GM12892 (cell line): ENCODE measurements around a stretch of chr9.

GRCh38 chr9:126363081-126363578 is 36.5 kb downstream of the MVB12B start:
- RRBS: no CpG with 5 or more reads among the region's 7 CpGs

GRCh38 chr9:126375217-126375718 is 48.6 kb downstream of the MVB12B start:
- RRBS: no CpG with 5 or more reads among the region's 7 CpGs

- RRBS: no CpG with 5 or more reads among the region's 16 CpGs
These were observed 60.0 kb downstream of the MVB12B start for GRCh38 chr9:126386327-126387263.

GRCh38 chr9:126469249-126469944 is 142.8 kb downstream of the MVB12B start:
- RRBS: 87% methylated on average over 3 of the region's 15 CpGs

DNA sequence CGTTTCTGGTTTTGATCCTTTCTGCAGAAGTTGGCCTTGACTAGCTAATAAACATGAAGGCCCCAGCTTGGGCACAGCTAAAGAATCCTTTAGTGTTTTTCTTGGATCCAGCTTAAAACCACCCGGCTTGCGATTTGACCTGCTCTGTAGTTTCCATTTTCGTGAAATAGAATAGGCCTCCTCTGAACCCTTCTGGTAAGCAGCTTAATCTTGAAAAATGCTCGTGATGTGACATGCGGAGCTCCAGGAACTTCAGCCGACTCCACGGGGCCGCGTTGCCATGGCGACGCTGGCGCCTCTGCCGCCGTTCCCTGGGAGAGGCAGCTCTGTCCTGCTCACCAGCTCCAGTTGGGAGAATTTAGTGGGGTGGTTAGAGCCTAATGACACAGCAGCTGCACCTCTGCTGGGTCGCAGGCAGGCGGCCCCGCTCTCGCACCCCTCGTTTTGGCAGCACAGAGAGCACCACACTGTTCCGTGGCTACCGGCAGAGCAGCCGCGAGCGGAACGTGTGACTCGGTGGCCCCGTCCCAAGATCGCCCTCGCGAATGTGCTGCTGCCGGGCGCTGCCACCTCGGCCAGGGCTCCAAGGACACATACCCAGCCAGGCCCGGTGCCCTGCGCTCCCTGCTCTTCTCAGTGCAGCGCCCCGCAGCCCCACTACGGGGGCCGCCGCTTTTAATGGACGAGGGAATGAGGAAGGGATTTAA is 131.3 kb upstream of the LMX1B start:
- RRBS: 80% methylated on average over 14 of the region's 42 CpGs

GRCh38 chr9:126664966-126665555 is 51.3 kb downstream of the LMX1B start:
- RRBS: 9% methylated on average over 2 of the region's 21 CpGs

DNA sequence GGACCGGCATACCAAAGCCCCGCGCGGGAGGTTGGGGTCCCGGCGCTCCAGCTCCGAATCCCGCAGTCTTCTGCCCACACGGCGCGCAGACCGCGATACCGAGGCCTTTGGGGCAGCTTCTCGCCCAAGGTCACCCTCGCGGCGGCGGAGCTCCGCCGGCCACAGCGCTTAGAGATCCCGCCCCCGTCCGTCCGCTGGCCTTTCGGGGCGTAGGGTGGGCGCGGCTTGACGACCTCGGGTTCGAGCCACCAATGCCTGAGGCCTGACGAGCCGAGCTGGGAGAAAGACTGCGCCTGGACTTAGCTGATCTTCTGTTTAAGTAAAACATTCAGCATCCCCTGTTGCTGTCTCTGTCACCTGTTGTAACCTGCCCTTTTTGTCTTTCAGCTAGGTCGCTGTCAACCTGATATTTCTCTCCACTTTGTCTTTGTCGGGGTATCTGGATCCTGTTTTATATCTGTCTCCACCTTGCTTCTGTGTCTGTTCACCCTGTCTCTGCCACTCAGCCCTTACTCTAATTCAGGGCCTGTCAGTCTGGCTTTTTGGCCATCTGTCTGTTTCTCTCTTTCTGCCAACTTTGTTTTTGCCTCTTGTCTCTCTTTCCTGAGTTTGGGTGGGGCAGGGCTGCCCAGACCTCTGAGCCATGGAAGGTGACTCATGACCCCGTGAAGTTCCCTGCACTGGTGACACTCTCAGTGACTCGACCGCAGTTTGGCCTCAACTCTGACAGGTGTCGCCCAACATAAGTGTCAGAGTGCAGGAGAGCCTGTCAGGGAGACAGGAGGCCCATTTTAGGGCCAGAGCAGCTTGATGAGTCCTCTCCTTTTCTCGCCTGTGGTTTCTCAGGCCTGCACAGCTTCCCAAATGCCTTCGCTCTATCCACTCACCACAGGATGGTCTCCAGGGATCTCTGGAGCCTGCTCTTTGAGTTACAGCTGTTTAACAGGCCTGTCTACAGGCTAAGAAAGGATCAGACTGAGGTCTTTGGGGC is 707 bp downstream of the ZBTB43 start:
- RRBS: 0% methylated on average over 4 of the region's 44 CpGs

DNA sequence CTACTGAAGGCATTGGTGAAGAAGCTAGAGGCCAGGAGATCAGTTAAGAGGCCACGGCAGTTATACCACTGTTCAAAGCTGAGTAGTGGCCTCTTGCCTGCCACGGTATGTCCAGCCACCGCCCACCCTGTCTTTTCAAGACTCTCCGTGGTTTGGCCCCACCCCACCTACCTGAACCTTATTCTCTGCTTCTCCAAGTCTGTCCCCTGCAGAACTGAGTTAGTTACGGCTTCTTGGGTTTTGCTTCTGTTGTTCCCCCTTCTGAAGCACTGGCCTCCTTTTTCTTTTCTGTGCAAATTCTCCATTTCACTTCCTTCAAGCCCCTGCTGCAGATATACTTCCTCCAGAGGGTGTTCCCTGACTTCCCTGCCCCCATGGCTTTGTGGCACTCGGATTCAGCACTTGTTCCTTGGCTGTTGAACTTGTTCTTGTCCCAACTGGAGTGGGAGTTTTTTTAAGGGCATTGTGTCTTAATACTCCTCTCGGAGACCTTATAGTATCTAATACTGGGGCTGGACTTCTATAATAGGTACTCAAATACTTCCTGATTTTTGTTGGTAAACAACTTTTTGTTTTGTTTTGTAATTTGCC is 2.0 kb downstream of the ZBTB34 start:
- RRBS: no CpG with 5 or more reads among the region's 7 CpGs

DNA sequence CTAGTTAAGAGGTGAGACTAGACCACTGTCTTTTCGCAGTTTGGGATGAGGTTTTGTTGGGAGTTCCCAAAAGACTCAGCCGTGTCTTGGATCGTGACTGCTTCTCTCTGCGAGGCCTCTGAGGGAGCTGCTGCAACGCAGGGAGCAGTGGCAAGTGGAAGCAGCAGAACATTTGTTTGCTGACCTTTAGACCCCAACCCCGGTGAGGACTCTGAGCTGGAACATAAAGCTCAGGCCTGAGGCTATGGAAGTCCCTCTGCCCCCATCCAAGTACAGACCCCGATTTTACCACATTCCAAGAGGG is 1.6 kb downstream of the RALGPS1 start:
- RRBS: no CpG with 5 or more reads among the region's 7 CpGs

DNA sequence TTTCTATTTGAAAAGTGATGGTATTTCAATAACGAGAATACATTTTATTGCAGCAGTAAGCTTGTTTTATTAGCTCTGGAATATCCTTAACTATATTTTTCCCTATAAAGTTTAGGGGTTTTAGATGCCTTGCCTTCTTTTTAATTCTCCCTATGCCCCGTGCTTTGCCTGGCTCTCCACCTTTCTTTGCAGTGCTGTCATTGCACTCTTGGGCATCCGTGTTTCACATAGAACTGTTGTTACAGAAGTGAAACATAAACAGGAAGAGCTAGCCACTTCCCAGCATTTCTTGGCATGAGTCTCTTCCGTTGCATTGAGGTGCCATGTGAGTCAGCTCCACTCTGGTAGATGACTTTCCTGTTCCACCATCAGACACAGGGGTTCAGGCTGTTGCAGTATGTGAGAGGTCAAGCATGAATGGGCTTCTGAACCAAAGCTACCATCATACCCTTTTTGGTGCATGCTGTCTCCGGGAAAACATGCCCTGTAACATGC is 73.4 kb downstream of the ANGPTL2 start:
- RRBS: no CpG with 5 or more reads among the region's 5 CpGs

DNA sequence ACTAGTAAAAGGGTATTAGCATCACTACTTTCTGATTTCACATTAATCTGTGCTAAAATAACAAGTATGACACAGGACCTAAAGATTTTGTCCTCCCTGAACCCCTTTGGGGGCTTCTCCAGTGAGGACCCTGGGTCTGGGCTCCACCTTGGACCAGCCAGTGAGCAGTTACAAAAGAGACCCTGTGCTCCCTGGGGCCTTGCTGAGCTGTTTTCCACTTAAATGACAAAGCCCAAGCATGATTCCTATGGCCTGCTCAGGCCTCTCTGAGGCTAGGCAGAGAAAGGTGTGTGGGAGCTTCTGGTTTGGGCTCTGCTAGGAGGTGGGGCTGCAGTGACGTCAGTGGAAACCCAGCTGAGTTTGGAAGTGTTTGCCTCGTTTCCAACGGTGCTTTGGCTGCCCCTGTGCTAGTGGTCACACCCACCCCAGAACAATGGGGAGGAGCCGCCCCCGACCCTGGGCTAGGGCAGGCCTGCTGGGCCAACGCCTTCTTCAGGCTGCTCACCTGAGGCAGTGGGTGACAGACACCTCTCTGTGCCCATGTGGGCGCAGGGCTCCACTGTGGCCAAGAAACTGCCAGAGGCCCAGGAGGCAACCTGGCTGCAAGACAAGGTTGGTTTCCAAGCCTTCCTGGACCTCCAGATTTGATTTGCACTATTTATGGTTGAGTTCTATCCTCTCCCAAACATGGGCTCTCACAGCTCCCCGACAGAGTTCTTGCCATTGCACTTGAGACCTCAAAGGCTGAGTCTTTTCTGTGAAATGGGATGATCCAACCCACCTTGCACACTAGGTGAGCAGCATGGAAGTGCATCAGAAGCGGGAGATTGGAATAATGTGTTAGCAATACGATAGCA is 10.3 kb downstream of the ANGPTL2 start:
- RRBS: no CpG with 5 or more reads among the region's 10 CpGs

- RRBS: no CpG with 5 or more reads among the region's 13 CpGs
These were observed 68.1 kb upstream of the GARNL3 start for GRCh38 chr9:127196433-127196986.

- RRBS: no CpG with 5 or more reads among the region's 8 CpGs
These were observed 27.9 kb upstream of the SLC2A8 start for GRCh38 chr9:127368903-127369574.

DNA sequence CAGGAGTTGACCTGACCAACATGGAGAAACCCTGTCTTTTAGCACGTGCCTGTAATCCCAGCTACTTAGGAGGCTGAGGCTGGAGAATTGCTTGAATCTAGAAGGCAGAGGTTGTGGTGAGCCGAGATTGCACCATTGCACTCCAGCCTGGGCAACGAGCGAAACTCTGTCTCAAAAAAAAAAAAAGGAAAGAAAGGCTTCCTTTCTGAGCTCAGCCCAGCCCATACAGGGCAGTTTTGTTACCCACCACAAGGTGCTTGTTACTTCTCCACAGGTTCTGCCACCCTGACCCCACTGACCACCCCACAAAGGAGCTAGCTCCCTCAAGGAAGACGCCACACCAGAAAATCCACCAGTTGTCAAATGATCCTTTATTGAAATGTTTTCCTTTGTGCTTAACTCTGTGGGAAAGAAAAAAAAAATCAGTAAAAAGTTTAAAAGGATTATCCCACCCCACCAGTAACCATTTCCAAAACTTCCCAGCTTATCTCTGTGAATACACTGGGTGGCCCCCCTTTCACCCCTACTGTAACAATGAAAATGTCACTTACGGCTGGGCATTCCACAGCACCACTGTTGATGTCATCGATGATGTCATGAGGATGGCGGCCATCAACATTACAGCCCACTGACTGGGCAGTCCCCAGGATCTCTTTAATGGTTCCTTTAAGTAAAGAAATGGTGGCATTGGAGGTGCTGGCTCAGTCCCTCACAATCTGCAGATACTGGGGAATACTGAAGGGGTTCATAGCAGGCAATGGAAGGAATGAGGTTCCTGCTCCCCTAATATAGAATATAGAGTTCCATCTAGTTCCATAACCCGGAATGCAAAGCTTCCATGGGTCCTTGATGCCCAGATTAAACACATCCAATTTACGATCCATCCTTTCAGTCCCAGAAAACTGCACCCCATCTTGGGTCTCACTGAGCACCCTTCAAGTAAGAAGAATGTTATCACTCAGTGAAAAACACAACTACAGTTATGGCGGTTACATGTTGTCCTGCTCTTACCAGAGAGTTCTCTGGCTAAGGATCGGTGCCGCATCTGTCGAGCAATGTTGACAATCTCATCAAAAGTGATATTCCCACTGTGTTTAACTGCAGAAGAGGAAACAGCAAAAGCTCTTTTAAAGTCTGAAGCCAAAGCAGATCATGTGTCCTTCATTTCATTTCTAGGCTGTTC is 3.5 kb downstream of the RPL12 start:
- RRBS: no CpG with 5 or more reads among the region's 14 CpGs

DNA sequence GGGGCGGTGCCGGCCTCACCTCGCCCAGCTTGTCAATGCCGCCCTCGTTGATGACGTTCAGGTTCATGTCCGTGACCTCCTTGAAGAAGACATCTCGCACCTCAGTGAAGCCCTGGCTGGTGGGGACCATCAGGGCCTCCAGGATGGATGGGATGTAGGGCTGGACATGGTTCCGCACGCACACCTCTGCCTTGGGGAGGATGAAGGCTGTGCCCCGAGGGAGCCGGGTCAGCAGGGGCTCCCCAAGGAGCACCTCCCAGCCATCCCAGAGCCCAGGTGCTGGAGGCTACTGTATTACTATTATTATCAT is 58.8 kb downstream of the LRSAM1 start:
- RRBS: 70% methylated on average over 2 of the region's 12 CpGs

DNA sequence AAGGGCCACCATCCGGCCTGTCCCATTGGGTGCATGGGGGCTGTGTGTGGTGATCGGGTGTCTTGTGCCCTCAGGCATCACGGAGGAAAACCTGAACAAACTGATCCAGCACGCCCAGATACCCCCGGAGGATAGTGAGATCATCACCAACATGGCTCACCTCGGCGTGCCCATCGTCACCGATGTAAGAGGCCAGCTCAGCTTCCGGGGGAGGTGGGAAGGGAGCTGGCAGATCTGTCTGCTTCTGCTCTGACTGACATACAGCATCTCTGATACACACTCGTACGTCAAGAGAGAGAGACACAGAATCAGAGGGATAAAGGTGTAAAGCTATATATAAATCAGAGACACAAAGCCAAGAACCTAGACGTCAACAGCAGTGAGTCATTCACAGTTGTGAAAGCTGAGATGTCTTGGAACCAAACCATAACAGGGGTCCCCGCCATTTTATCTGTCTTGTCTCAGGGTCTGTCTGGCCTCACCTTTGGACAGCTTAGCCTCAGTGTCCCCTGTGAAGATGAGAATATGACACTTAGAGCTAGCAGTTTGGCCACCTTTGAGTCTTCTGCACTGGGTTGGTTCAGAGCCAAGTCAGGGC is 30.1 kb upstream of the CFAP157 start:
- RRBS: 81% methylated on average over 4 of the region's 14 CpGs

GRCh38 chr9:127754047-127754404 is 18.9 kb upstream of the TOR2A start:
- RRBS: no CpG with 5 or more reads among the region's 30 CpGs

DNA sequence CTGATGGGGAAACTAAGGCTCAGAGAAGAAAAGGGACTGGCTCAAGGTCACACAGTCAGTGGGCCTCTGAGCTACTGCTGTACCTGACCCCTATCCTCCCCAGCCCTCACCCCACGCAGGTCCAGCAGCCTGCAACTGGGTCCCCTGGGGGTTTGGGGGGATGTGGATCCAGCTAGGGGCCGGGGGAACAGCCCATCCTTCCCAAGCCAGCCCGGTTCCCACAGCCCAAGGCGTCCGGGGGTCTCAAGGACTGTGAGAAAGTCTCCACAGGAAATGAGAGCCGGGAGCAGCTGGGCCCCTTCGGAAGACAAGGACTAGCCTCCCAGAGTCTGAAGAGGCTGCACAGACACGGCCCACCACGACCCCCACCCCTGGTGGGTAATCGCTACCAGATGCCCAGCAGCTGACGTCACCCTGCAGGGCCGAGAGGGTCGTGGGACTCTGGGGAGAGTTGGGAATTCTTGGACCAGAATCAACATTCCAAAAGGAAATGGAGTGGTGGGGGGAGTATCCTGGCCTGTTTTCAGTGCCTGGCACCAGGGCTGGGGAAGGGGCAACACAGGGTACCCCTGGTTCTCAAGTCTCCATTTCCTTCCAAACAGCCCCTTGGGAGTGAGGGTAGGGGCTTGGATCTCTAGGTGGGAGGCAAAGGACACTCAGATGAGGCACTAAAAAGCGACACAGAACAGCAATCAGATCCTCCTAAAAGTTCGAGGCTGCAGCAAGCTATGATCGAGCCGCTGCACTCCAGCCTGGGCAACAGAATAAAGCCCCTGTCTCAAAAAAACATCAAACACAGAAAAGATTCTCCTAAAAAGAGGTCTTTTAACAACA is 10.4 kb downstream of the SH2D3C start:
- RRBS: 88% methylated on average over 1 of the region's 17 CpGs

DNA sequence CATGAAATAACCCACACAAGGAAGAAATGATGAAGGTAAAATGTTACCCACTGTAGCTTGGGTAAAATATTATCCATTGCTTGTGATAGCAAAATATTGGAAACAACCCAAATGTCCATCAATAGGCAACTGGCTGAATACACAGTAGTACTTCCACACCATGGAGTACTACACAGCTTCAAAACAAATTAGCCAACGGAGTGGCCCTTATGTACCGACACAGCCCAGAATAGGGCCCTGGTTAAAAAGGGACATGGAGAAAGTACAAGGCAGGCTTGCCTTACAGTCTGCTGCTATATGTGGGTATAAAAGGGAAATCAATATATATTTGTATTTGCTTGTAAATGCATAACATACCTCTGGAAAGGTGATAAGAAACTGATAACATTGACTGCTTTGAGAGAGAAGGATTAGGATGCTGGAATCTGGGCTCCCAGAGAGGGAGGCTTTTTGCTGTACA is 4.2 kb upstream of the FPGS start:
- RRBS: no CpG with 5 or more reads among the region's 2 CpGs